Testis (tissue), 5 donors: ENCODE measurements around a stretch of chr17.

- PRO-cap, 3 experiments, result peak in 3 of 3 experiments; most common plus-strand start chr17:83075461 (in 1); most common minus-strand start chr17:83075306 (in 2)
- RAMPAGE, long total RNA, 2 experiments, result no peak in any of the 2 experiments
- RRBS, result 65% methylated on average over 1 of the region's 35 CpGs
Measured at GRCh38 chr17:83074984-83075824, 4.2 kb upstream of the METRNL start.

- PRO-cap, 3 experiments, result no peak in any of the 3 experiments
- RAMPAGE, long total RNA, 2 experiments, result no peak in any of the 2 experiments
- RRBS, result 90% methylated on average over 23 of the region's 57 CpGs
Measured at GRCh38 chr17:83084543-83085508, 5.4 kb downstream of the METRNL start.

DNA sequence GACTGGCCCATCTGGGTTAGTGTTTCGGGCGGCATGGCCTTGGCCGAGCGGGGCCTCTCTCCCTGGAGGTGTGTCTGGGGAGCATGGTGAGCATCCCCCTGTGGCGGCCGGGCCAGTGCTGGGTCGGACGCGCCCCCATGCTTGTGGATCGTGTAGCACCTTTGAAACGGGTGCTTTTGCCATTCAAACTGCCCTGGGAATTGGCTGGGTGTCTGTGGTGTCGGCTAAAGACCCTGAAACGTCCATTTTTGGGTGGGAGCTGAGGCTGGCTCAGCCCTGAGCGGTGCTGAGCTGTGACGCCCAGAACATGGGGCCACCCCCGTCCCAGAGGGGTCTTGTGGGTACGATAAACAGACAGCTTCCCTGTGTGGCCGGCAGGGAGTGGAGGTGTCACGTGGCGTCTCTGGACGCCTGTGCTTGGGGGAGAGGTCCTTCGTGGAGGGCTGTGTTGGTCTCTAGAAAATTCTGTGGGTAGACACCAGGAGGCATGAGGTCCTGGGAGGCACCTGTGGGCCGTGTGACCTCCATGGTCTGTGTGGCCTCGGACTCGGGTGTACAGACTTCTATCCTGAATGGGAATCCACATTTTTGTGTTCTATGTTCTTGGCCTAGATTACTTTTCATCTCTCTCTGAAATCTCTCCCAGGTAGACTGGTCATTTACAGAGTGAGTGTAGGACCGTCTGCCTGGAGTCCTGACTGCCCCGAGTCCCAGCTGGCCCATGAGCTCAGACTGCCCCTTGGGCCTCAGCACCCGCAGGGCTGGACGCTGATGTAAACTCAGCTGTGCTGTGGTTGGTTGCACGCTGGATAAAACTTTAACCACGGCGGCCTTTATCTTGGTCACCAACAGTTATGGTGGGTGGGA, 6.4 kb downstream of the METRNL start:
- PRO-cap, 3 experiments, result no peak in any of the 3 experiments
- RAMPAGE, long total RNA, 2 experiments, result no peak in any of the 2 experiments
- RRBS, result no CpG with 5 or more reads among the region's 32 CpGs

- PRO-cap, 3 experiments, result no peak in any of the 3 experiments
- RAMPAGE, long total RNA, 2 experiments, result no peak in any of the 2 experiments
- RRBS, result no CpG with 5 or more reads among the region's 21 CpGs
Measured at GRCh38 chr17:83107737-83108537, 28.5 kb downstream of the METRNL start.

- PRO-cap, 3 experiments, result no peak in any of the 3 experiments
- RAMPAGE, long total RNA, 2 experiments, result no peak in any of the 2 experiments
- RRBS, result no CpG with 5 or more reads among the region's 14 CpGs
Measured at GRCh38 chr17:83161756-83162401, 82.5 kb downstream of the METRNL start.